HepG2 (cell line): ENCODE measurements around the genes TKT and CACNA2D3.

GRCh38 chr3:52844134-52844759, 9.4 kb upstream of the MUSTN1 start:
- RRBS, 2 experiments = no CpG with 5 or more reads among the region's 10 CpGs
CAGE:
- cytosol, long polyA minus RNA = no peak
- cytosol, long polyA plus RNA = no peak
- long polyA plus RNA = no peak
- nucleus, long polyA minus RNA = no peak
- nucleus, long polyA plus RNA = no peak

GRCh38 chr3:53045115-53045752, 639 bp downstream of the SFMBT1 start:
- RRBS, 2 experiments = 5 to 8% methylated on average over 46 to 49 of the region's 129 CpGs
CAGE:
- cytosol, long polyA minus RNA = no peak
- cytosol, long polyA plus RNA = no peak
- long polyA plus RNA = no peak
- nucleus, long polyA minus RNA = no peak
- nucleus, long polyA plus RNA = no peak

DNA sequence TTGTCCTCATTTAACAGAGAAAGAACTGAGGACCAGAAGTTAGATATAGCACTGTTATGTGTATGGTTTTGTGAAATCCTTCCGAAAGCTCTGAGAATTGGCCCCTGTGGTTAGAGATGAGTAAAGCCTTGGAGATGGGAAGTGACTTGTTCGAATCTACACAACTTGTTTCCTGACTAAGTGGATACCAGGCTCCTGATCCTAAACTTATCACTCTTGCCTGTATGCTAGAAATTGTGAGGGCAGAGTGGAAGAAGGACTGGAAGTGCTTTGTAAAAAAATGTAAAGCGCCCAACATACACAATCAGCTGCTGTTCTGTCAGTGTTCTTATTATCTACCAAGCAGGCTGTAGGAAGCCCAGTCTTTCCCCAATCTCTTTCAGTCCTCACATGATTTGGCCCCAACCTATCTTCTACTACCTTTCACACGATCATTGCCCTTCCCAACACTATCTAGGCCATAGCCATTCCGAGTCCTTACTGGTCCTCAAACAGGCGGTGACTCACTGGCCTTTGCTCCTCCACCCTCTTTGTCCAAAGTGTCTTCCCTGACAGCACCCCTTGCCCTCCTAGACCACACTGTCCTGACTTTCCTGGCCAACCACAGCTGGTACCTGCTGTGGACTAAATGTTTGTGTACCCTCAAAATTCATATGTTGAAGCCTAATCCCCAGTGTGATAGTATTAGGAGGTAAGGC, 778 bp upstream of the RFT1 start:
- RRBS, 2 experiments = no CpG with 5 or more reads among the region's 6 CpGs
CAGE:
- cytosol, long polyA minus RNA = no peak
- cytosol, long polyA plus RNA = no peak
- long polyA plus RNA = no peak
- nucleus, long polyA minus RNA = no peak
- nucleus, long polyA plus RNA = no peak

GRCh38 chr3:53131879-53132278, 1.6 kb upstream of the RFT1 start:
- RRBS, 2 experiments = no CpG with 5 or more reads among the region's 3 CpGs
CAGE:
- cytosol, long polyA minus RNA = no peak
- cytosol, long polyA plus RNA = no peak
- long polyA plus RNA = no peak
- nucleus, long polyA minus RNA = no peak
- nucleus, long polyA plus RNA = no peak

- RRBS, 2 experiments = no CpG with 5 or more reads among the region's 2 CpGs
CAGE:
- cytosol, long polyA minus RNA = no peak
- cytosol, long polyA plus RNA = no peak
- long polyA plus RNA = no peak
- nucleus, long polyA minus RNA = no peak
- nucleus, long polyA plus RNA = no peak
These were observed 6.0 kb upstream of the PRKCD start for GRCh38 chr3:53155030-53155379.

DNA sequence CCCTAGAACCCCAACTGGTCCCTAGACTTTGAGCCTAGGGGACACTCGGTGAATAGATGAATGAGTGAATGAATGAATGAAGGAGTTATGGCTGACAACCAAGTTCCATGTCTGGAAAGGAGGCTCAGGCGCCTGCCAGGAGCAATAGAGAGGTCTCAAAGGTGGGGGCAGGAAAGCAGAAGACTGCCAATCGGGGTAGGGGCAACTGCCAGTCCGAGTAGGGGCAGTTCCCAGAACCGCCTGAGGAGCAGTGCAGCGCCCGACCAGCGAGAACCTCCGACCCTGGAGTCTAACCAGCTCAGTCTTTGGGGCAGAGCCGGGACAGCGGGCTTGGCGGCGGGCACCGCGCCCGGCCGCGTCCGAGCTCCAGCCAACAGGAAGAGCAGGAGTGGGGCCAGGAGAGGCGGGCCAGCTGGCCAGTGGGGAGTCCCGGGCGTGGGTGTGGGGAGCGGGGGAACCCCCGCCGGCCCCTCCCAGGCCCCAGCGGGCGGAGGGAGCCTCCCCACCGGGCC, 508 bp upstream of the PRKCD start:
- RRBS, 2 experiments = 2 to 3% methylated on average over 10 of the region's 28 CpGs
CAGE:
- cytosol, long polyA minus RNA = no peak
- cytosol, long polyA plus RNA = no peak
- long polyA plus RNA = no peak
- nucleus, long polyA minus RNA = no peak
- nucleus, long polyA plus RNA = no peak

- RRBS, 2 experiments = under 1% methylated on average over 11 of the region's 31 CpGs
CAGE:
- cytosol, long polyA minus RNA = no peak
- cytosol, long polyA plus RNA = no peak
- long polyA plus RNA = no peak
- nucleus, long polyA minus RNA = no peak
- nucleus, long polyA plus RNA = no peak
These were observed 804 bp downstream of the PRKCD start for GRCh38 chr3:53161873-53162152.

- RRBS, 2 experiments = no CpG with 5 or more reads among the region's 10 CpGs
CAGE:
- cytosol, long polyA minus RNA = no peak
- cytosol, long polyA plus RNA = no peak
- long polyA plus RNA = no peak
- nucleus, long polyA minus RNA = no peak
- nucleus, long polyA plus RNA = no peak
These were observed 23.8 kb downstream of the TKT start for GRCh38 chr3:53231793-53232637.

GRCh38 chr3:53255379-53256401, at the start of gene TKT:
Gene TKT, minus strand, starts transcription at chr3:53256022.
- RRBS, 2 experiments = 1 to 2% methylated on average over 58 of the region's 106 CpGs
CAGE:
- cytosol, long polyA minus RNA = no peak
- cytosol, long polyA plus RNA = start-site peak on the minus strand at chr3:53255979-53256052, 484 and 851 reads in 2 replicates
- long polyA plus RNA = start-site peak on the minus strand at chr3:53255979-53256025, 886 and 767 reads in 2 replicates
- nucleus, long polyA minus RNA = no peak
- nucleus, long polyA plus RNA = no peak

DNA sequence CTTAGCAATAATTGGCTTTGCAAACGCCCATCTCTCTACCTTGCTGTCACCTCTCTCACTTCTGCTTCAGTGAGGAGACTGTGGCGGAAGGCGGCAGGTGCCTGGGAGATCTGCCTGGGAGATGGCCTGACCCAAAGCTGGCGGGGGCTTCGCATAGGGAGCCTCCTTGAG, 1.6 kb downstream of the CACNA1D start:
- RRBS, 2 experiments = no CpG with 5 or more reads among the region's 5 CpGs
CAGE:
- cytosol, long polyA minus RNA = no peak
- cytosol, long polyA plus RNA = no peak
- long polyA plus RNA = no peak
- nucleus, long polyA minus RNA = no peak
- nucleus, long polyA plus RNA = no peak

DNA sequence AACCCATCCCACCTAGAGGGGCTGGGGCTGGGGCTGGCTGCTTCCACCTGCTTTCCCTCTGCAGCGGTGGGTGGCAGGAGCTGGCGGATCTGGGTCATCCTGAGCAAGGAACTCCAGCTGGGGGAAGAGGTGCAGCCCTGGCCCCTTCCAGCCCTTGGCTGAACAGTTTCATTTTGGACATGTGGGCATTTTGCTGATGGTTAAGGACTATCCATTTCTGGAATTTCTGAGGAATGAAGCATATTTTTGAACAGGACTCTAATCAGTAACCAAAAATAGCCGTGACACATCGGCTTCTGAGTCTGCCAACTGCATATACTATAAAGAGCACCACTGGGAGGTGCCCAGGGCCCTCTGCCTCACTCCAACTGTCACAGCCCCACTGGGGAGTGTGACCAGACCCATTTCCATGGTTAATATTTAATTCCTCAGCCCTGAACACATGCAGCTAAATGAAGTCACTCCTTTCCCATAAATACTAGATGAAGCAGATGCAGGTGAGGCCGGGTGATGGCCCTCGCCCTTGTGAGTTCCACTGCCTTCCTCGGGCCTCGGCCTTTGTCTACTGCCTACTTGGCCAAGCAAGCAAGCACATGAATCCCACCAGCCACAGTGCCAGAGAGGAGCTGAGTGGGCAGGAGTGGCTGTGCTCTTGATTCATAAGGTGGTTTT, 39.7 kb downstream of the CHDH start:
- RRBS, 2 experiments = no CpG with 5 or more reads among the region's 8 CpGs
CAGE:
- cytosol, long polyA minus RNA = no peak
- cytosol, long polyA plus RNA = no peak
- long polyA plus RNA = no peak
- nucleus, long polyA minus RNA = no peak
- nucleus, long polyA plus RNA = no peak

DNA sequence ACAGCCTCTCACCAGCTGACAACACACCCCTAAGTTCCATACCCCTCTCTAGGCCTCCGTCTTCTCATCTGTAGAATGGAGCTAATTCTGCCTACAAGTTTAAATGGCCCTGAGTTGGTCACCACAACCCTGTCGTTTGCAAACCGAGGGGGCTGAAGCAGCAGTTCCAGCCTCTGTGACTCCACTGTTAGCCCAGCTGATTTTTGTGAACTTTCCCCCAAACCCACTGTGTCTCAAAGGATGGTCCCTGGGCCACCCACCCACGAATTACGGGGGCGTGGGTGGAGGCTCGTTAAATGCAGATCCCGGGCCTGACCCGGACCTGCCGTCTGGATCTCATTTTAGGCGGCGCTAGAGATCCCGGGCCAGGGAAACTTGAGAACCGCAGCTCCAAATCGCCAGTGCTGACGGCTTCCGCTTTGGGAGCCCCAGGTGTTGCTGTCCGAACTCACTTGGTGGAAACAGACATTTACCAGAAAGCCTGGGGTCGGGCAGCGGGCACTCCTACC, 816 bp downstream of the CHDH start:
- RRBS, 2 experiments = 22% methylated on average over 4 of the region's 20 CpGs; no CpG with 5 or more reads in 1 of the 2 experiments
CAGE:
- cytosol, long polyA minus RNA = no peak
- cytosol, long polyA plus RNA = no peak
- long polyA plus RNA = no peak
- nucleus, long polyA minus RNA = no peak
- nucleus, long polyA plus RNA = no peak

DNA sequence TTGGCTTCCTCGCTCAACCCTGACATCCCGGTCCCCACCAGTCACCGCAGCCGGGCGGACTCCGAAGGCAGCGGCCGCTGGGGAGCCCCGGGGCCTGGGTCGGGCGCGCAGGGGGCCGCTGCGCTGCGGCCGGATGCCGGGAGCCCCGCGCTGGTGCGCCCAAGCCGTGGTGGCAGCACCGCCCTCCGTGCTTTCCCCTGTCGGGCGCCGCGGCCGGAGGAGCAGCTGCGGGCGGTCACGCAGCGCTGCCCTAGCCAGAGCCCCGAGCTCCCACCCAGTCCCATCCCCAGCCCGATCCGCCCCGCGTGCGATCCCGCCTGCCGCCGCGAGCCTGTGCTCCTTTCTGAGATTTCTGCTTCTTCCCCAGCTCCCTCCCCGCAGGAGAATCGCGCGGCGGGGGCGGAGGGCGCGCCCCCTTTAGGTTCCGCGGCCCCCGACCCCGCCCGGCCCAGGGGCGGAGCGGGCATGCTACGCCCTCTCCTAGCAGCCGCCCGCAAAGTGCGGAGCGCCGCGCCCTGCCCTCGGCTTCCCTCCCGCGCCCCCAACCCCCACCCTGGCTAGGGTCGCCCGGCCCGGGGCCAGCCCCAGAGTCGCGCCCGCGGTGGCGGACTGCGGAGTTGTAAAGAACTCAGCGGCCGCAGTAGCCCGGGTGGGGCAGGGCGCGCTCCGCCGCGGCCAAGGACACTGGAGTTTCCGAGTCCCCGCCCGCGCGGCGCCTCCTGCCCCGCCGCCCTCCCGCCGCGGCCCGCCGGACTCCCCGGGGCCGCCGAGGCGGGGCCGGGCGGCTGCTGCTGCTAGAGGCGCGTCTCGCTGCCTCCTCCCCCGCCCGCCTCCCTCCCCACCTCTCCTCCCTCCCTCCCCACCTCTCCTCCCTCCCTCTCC, 468 bp upstream of the CACNA2D3 start:
- RRBS, 2 experiments = 31 to 41% methylated on average over 32 to 48 of the region's 108 CpGs
CAGE:
- cytosol, long polyA minus RNA = no peak
- cytosol, long polyA plus RNA = no peak
- long polyA plus RNA = no peak
- nucleus, long polyA minus RNA = no peak
- nucleus, long polyA plus RNA = no peak

DNA sequence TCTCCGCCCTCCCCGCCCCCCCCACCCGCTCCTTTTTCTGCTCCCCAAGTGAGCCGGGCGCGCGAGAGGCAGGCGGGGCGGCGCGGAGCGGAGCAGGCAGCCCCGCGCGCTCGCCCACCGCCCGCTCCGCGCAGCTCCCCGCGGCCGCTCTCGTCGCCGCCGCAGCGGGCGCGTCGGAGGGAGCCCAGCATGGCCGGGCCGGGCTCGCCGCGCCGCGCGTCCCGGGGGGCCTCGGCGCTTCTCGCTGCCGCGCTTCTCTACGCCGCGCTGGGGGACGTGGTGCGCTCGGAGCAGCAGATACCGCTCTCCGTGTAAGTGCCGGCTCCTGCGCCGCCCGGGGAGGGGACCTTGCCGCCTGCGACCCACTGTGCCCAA, at the start of gene CACNA2D3:
Gene CACNA2D3, plus strand, starts transcription at position 28 of the 375 bp plus-strand sequence.
- RRBS, 2 experiments = 6 to 11% methylated on average over 10 of the region's 59 CpGs
CAGE:
- cytosol, long polyA minus RNA = no peak
- cytosol, long polyA plus RNA = no peak
- long polyA plus RNA = no peak
- nucleus, long polyA minus RNA = no peak
- nucleus, long polyA plus RNA = no peak

DNA sequence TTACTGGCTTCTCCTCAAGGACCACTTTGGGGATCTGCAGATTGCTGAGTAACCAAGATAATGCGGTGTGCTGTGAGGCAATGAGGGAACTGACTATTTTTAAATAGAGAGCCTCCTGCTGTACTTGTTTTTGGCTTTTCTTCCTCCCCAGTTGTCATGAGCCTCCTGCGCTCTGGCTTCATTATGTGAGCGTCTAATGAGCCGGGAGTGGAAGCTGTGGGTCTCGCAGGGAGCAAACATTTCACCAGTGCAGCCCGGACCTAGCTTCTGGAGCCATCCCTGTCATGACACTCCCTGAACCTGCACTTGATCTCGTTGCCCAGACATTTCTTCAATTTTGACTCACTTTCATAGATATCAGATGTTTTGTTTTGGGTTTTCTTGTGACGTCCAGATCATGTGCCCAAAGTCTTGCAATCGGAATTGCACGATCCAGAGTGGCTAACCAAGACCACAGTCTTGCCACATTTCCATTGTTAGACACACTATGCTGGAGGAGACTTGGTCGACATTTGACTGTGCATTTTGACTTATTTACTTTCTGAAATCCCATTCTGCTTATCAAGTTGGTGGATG, 327.2 kb downstream of the LRTM1 start:
- RRBS, 2 experiments = 0 to 6% methylated on average over 1 to 3 of the region's 11 CpGs
CAGE:
- cytosol, long polyA minus RNA = no peak
- cytosol, long polyA plus RNA = no peak
- long polyA plus RNA = no peak
- nucleus, long polyA minus RNA = no peak
- nucleus, long polyA plus RNA = no peak

- RRBS, 2 experiments = no CpG with 5 or more reads among the region's 27 CpGs
CAGE:
- cytosol, long polyA minus RNA = no peak
- cytosol, long polyA plus RNA = no peak
- long polyA plus RNA = no peak
- nucleus, long polyA minus RNA = no peak
- nucleus, long polyA plus RNA = no peak
These were observed 290.5 kb downstream of the LRTM1 start for GRCh38 chr3:54637008-54638192.

GRCh38 chr3:54747931-54748430, 179.9 kb downstream of the LRTM1 start:
- RRBS, 2 experiments = no CpG with 5 or more reads among the region's 2 CpGs
CAGE:
- cytosol, long polyA minus RNA = no peak
- cytosol, long polyA plus RNA = no peak
- long polyA plus RNA = no peak
- nucleus, long polyA minus RNA = no peak
- nucleus, long polyA plus RNA = no peak

- RRBS, 2 experiments = no CpG with 5 or more reads among the region's 1 CpG
CAGE:
- cytosol, long polyA minus RNA = no peak
- cytosol, long polyA plus RNA = no peak
- long polyA plus RNA = no peak
- nucleus, long polyA minus RNA = no peak
- nucleus, long polyA plus RNA = no peak
These were observed 207.0 kb upstream of the LRTM1 start for GRCh38 chr3:55134943-55135142.

- RRBS, 2 experiments = no CpG with 5 or more reads among the region's 10 CpGs
CAGE:
- cytosol, long polyA minus RNA = no peak
- cytosol, long polyA plus RNA = no peak
- long polyA plus RNA = no peak
- nucleus, long polyA minus RNA = no peak
- nucleus, long polyA plus RNA = no peak
These were observed 18.6 kb downstream of the WNT5A start for GRCh38 chr3:55468154-55469238.

- RRBS, 2 experiments = no CpG with 5 or more reads among the region's 12 CpGs
CAGE:
- cytosol, long polyA minus RNA = no peak
- cytosol, long polyA plus RNA = no peak
- long polyA plus RNA = no peak
- nucleus, long polyA minus RNA = no peak
- nucleus, long polyA plus RNA = no peak
These were observed 114.4 kb upstream of the WNT5A start for GRCh38 chr3:55601242-55602221.